Thoracic aorta (tissue), 1 donor: ENCODE data around the gene CAVIN1.

GRCh38 chr17:42409258-42410647, 13.3 kb downstream of the CAVIN1 start:
- RAMPAGE, long total RNA = no peak

GRCh38 chr17:42423044-42423627, at the start of gene CAVIN1:
Gene CAVIN1 (minus strand): TSS chr17:42423256.
- RAMPAGE, long total RNA = start-site peak on the minus strand at chr17:42423072-42423246, 1,187 reads

DNA sequence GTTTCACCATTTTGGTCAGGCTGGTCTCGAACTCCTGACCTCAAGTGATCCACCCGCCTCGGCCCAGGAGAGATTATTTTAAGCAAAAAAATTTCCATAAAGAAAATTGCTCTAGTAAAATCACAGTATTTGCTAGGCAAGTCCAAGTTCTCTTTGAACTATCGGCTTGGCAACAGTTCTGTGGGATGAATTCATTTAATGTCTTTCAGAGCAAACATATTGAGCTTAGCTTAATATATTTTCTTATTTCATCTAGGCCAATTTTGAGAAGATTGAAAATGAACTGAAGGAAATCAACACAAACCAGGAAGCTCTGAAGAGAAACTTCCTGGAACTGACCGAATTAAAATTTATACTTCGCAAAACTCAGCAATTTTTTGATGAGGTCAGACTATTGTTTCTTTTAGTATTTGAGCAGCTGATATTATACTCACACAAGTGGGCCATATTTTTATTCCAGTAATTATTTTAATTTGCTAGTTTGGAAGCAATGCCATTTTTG, 11.2 kb downstream of the ATP6V0A1 start:
- RAMPAGE, long total RNA = no peak

DNA sequence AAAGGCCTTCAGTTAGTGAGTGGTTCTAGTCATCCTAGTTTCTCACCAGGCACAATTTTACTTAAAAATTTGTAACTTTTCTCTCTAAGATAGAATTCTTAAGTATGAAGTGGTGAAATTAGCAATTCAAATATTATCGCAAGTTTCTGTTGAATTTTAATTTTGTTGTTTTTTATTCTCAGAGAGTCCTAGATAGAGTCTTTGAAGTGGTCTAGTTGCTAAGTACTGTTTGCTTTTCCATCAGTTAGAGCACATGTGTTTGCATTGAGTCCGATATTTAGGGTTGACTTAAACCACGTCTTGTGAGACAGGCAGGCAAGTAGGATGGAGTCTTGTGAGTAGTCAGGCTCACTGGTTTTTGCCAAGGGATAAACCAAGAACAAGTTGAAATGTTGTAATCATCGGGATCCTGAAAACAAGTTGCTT, 17.0 kb downstream of the ATP6V0A1 start:
- RAMPAGE, long total RNA = no peak

DNA sequence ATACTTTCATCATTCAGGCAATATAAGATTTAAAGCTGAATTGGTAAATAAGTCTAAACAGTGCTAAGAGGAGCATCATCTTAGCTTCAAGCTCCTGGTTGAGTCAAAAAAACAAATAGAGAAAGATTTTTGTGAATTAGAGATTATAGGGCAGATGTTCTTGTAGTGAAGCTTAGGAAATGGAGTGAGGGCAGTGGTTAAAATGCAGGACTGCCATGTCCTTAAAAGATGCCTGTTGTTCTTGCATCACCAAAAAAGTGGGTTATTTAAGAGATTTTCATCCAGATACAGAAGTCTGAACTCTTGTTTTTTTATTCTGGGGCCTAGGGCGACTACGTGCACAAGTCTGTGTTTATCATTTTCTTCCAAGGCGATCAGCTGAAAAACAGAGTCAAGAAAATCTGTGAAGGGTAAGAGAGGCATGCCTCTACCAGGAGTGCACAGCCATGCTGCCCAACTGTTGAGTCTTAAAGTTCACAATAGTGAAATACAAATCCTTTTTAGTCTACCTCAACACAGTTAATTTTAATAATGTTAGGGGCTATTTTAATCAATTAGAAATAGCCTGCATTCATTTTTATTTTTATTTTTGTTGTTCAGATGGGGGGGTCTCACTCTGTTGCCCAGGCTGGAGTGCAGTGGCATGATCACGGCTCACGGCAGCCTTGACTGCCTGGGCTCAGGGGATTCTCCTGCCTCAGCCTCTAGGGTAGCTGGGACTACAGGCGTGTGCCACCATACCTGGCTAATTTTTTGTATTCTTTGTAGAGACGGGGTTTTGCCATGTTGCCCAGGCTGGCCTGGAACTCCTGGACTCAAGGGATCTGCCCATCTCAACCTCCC, 21.9 kb downstream of the ATP6V0A1 start:
- RAMPAGE, long total RNA = no peak

- RAMPAGE, long total RNA = no peak
These were observed 898 bp downstream of the NAGLU start for GRCh38 chr17:42536927-42537351.

DNA sequence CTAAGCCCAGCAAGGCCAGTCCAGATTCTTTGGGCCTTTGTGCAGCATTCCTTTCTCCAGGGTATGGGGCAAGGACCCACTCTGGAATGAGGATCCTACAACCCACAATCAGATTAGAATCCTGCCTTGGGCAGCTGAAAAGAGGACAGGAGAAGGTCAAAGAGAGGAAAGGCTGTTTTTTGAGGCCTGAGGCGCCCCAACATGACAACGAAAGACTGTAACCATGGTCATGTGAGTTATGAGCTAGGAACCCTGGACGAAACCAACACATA, 6.7 kb upstream of the HSD17B1 start:
- RAMPAGE, long total RNA = no peak

DNA sequence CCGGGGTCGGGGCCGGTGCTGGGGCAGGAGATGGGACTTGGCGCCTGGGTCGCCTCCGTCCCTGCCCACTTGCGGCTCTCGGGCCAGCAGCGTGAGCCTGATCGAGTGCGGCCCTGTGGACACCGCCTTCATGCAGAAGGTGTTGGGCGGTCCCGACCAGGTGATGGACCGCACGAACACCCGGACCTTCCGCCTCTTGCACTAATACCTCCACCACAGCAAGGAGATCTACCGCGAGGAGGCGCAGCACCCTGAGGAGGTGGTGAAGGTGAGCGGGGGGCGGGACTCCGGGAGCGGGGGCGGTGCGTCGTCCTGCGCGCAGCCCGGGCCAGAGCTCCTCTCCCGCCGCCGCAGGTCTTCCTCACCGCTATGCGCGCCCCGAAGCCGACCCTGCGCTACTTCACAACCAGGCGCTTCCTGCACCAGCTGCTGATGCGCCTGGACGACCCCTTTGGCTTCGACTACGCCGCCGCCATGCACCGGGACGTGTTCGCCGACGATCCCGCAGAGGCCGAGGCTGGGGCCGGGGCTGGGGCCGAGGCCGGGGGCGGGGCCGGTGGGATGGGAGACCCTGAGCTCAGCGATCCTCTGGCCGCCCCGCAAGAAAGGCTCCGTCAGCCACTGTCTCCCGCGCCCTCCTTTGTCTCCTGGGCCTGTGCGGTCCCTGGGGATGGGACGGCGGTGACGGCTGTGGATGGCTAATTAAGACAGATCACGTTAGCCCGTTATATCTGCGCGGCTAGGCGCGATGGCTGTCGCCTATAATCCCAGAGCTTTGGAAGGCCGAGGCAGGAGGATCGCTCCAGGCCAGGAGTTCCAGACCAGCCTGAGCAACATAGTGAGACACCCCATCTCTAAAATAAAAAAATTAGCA, 4.4 kb upstream of the HSD17B1 start:
- RAMPAGE, long total RNA = no peak

- RAMPAGE, long total RNA = start-site peak on the minus strand at chr17:42554728-42554737, 23 reads
These were observed 1.8 kb downstream of the HSD17B1 start for GRCh38 chr17:42554148-42555237.

- RAMPAGE, long total RNA = no peak
These were observed 235 bp upstream of the MLX start for GRCh38 chr17:42566718-42567012.

- RAMPAGE, long total RNA = no peak
These were observed 17.4 kb downstream of the CNTNAP1 start for GRCh38 chr17:42699598-42700246.

GRCh38 chr17:42773996-42774731, 915 bp downstream of the VPS25 start:
- RAMPAGE, long total RNA = no peak

DNA sequence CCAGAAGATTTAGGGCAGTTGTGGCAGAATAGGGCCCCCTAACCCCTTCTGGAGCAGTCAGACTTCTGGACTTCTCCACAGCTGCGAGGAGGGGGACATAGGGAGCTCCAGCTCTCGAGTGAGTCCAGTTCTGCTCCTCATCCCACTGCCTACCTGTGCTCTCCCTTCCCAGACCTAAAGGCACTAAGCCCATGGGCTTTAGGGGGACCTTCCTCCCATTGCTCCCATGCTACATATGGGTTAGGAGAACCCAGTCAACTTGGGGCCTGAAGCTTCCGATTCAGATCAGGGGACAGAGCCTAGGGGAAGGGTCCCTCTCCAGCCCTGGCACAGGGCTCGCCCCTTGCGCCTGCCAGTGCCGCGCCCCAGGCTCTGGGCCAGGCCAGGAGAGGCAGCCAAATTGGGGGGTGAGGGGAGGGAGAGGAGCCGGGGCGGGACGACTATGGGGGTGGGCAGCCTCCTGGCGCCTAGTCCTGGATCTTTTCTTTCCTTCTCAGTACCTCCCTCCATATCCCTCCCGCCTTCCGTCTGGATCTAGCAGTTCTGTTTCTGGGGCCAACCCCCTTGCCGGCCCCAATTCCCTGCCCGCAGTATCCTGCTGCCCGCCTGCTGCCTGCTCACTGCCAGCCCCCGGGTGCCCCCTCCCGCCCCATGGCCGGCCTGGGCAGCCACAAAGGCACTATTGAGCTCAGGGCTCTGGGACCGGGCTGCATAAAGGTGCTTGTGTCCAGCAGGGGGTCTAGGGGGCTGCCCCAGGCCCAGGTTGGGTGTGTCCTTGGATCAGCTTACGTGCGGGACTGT, 1.6 kb downstream of the WNK4 start:
- RAMPAGE, long total RNA = no peak

- RAMPAGE, long total RNA = no peak
These were observed 4.3 kb downstream of the WNK4 start for GRCh38 chr17:42784610-42785244.

- RAMPAGE, long total RNA = no peak
These were observed 2.8 kb downstream of the COA3 start for GRCh38 chr17:42795449-42796348.

- RAMPAGE, long total RNA = no peak
These were observed 718 bp downstream of the PSME3 start for GRCh38 chr17:42833944-42834286.

GRCh38 chr17:42845386-42846025, 1.1 kb downstream of the AOC2 start:
- RAMPAGE, long total RNA = no peak

- RAMPAGE, long total RNA = no peak
These were observed 21.0 kb upstream of the G6PC1 start for GRCh38 chr17:42879587-42880037.

- RAMPAGE, long total RNA = no peak
These were observed 514 bp downstream of the PTGES3L start for GRCh38 chr17:42979381-42979751.

- RAMPAGE, long total RNA = no peak
These were observed 2.9 kb downstream of the VAT1 start for GRCh38 chr17:43019214-43019700.